SK-MEL-5 (cell line): ENCODE measurements around the gene AHNAK2.

DNA sequence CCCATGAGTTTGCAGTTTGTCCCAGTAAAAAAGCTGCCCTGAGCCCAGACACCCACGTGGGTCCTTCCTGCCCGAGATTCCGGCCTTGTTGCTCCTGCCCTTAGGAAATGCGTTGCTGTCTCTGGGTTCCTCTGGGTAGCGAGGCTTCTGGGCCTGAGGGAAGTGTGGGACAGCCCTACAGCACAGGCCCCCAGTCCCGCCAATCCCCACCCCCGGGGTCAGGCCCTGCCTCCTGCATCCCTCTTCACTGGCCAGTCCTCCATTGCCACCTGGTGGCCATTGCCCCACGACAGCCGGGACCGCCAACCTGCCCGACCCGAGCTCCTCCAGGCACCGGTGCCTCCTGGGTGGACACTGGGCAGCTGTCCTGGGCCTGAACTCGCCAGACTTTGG lies 15.6 kb upstream of the C14orf180 start:
RAMPAGE:
- cytosol, long total RNA = no peak
- long total RNA = no peak
- nucleus, long total RNA = no peak

RAMPAGE:
- cytosol, long total RNA = no peak
- long total RNA = no peak
- nucleus, long total RNA = no peak
Measured at GRCh38 chr14:104577022-104577400, 2.6 kb upstream of the C14orf180 start.

RAMPAGE:
- cytosol, long total RNA = no peak
- long total RNA = no peak
- nucleus, long total RNA = no peak
Measured at GRCh38 chr14:104586134-104586428, 6.5 kb downstream of the C14orf180 start.

RAMPAGE:
- cytosol, long total RNA = no peak
- long total RNA = no peak
- nucleus, long total RNA = no peak
Measured at GRCh38 chr14:104666081-104666761, 23.2 kb upstream of the INF2 start.

RAMPAGE:
- cytosol, long total RNA = no peak
- long total RNA = no peak
- nucleus, long total RNA = no peak
Measured at GRCh38 chr14:104725976-104727043, 2.3 kb downstream of the ADSS1 start.

DNA sequence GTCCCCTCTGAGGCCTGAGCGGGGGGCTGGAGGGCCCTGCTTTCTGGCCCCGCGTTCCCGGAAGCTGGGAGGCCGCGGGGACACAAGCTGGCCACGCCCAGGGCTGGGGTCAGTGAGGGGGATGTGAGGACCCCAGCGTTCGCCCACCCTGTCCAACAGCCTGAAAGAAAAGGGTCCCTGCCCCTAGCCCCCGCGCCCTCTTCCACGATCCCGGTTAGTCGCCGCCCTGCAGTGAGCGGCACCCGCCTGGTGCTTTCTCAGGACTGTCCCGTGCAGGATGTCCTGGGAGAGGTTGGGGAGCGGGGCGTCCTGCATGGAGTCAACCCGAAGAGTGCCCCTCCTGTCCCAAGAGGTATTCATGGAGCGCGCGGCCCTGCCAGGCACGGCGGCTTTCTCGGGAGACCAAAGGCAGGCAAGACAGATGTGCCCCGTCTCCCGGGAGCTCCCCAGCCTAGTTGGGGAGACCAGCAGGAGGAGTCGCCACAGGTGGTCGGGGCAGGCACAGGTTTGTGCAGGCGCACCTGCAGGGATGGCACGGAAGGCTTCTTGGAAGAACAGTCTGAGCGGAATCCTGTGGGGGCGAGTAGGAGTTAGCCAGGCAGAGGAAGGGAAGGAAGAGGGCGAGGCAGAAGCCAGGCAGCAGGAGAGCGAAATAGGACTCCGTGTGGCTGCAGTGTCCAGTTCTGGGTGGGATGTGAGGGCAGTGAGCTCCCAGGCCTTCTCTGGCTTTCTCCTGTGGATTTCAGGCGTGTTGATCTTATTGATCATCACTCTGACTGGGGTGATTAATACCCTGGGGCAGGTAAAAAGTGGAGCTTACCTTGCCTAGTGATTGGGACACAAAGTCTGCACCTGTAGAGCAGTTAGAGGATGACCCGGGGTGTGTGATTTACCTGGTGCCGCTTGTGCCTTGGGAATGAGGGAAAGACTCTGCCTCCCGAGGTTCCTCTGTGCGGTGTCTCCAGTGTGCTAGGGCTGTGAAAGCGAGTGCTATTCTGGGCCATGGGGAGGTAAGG lies 745 bp downstream of the SIVA1 start:
RAMPAGE:
- cytosol, long total RNA = no peak
- long total RNA = no peak
- nucleus, long total RNA = no peak

GRCh38 chr14:104766830-104767048 lies 13.8 kb downstream of the SIVA1 start:
RAMPAGE:
- cytosol, long total RNA = no peak
- long total RNA = no peak
- nucleus, long total RNA = no peak

DNA sequence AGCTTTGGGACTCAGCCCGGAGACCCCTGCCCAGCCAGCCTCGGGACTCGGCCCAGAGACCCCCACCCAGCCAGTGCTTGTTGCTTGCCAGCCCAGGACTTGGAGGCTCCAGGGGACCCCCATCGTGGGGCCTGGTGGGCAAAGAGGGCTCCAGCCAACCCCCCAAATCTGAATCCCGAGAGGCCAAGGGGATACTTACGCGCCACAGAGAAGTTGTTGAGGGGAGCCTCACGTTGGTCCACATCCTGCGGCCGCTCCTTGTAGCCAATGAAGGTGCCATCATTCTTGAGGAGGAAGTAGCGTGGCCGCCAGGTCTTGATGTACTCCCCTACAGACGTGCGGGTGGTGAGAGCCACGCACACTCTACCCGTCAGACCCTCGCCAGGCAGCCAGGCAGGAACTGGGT lies 15.7 kb downstream of the AKT1 start:
RAMPAGE:
- cytosol, long total RNA = no peak
- long total RNA = no peak
- nucleus, long total RNA = no peak

RAMPAGE:
- cytosol, long total RNA = no peak
- long total RNA = no peak
- nucleus, long total RNA = no peak
Measured at GRCh38 chr14:104801207-104801368, 187 bp downstream of the ZBTB42 start.

DNA sequence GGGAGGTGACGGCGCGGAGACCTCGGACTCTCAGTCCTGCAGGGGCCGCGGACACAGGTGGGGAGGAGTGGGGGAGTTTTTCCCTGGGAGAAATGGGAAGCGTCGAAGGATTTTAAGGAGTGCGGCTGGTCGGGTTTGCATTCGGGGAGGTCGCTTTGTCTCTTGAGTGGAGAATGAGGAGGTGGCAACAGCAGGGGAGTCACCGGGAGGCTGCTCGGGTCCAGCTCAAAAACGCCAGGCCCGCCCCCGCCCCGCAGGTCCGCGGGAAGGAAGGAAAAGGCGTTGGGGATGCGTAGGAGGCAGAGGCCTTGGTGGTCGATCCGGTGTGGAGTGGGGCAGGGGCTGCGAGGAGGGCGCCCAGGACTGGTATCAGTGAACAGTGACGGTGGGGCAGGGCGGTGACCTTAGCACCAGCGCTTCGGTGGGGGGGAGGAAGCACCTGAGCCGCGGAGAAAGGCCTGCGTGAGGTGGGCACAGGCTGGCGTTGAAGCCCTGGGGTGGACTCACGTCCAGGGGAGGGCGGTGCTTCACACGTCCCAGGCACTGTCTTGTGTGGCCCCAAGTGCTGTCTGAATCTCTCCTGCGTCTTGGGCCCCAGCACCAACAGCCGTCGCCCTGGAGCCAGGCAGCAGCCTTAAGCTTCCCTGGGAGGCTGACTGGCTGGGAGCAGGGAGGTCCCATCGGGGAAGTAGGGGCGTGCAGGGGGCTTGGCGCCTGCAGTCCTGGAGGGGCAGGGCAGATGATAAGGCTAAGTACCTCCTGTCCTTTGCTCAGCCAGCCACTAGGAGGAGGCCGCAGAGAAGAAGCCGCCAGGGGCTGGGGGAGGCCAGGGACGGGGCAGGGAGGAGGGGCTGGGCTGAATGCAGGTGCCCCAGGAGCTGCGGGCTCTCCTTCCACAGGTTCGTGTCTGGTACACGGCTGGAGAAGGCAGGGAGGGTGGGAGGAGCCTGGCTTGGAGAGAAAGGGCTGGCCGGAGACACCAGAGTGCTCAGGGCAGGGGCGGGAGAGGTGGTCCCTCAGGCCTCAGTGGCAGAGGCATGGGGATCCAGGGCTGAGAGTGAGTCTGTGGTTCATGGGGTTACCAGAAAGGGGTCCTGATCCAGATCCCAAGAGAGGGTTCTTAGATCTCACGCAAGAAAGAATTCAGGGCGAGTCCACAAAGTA lies 26.5 kb downstream of the ZBTB42 start:
RAMPAGE:
- cytosol, long total RNA = no peak
- long total RNA = no peak
- nucleus, long total RNA = no peak

DNA sequence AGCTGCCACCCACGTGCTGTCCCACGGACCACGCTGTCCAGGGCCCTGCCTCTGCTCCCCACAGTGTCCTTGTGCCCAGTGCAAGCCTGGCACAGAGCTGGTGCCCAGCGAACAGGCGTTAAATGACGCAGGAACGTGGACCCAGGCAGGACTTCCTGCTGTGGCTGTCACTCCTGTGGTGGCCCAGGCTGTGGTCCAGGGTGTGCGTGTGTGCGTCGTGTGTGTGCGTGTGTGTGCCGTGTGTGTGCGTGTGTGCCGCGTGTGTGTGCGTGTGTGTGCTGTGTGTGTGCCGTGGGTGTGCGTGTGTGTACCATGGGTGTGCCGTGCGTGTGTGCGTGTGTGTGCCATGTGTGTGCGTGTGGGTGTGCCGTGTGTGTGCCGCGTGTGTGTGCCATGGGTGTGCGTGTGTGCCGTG lies 6.8 kb downstream of the CEP170B start:
RAMPAGE:
- cytosol, long total RNA = no peak
- long total RNA = no peak
- nucleus, long total RNA = no peak

DNA sequence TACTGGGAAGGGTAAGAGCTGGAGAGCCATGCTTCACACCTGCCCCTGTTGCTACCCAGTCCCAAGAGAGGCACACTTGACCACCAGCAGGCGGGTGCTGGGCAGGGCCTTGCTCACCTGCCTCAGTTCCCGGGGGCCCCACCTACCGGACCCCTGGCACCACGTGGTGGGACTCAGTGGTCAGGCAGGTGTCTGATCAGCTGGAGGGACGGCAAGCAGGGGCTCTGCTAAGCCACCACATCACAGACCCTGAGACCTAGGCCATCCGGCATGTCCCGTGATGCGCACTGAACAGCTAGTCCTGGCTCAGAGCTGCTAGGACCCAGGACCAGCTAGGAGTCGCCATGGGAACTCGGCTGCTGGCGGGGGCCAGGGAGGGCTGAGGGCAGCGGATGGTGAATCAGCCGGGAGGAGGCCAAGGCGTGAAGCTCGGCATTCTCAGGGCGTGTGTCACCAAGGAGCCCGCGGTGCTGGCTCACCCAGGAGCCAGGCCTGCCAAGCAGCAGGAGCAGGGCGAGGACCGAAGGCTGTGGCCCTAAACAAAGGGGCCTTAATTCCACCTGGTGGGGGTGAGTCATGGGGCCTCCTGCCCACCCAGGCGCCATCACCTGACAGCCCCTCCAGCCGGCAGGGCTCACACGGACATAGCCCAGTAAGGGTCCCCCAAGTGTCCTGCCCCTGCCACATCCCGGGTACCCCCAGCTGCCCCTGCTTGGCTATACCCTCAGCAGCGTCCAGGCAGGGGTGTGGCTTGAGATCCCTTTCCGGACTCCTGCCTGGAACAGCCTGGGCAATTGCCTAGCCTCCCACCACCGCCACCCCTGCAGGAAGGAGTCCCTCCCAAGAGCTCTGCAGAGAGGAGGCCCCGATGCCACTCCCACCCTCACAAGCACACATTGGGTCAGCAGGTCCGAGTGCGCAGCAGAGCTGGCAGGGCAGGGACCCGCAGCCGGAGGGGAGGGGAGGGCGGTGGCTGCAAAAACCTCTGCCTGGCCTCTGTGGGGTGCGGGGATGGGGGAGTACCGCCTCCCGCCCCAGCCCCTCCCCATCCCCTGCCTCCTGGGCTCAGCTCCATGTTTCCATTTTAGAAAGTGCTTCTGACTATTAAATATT lies 4.9 kb downstream of the AHNAK2 start:
RAMPAGE:
- cytosol, long total RNA = no peak
- long total RNA = no peak
- nucleus, long total RNA = no peak

GRCh38 chr14:104976092-104976820 lies 1.9 kb downstream of the AHNAK2 start:
RAMPAGE:
- cytosol, long total RNA = no peak
- long total RNA = no peak
- nucleus, long total RNA = no peak

RAMPAGE:
- cytosol, long total RNA = no peak
- long total RNA = no peak
- nucleus, long total RNA = no peak
Measured at GRCh38 chr14:104977720-104978917, at the start of gene AHNAK2. Gene AHNAK2, minus strand, starts transcription at chr14:104978374.

DNA sequence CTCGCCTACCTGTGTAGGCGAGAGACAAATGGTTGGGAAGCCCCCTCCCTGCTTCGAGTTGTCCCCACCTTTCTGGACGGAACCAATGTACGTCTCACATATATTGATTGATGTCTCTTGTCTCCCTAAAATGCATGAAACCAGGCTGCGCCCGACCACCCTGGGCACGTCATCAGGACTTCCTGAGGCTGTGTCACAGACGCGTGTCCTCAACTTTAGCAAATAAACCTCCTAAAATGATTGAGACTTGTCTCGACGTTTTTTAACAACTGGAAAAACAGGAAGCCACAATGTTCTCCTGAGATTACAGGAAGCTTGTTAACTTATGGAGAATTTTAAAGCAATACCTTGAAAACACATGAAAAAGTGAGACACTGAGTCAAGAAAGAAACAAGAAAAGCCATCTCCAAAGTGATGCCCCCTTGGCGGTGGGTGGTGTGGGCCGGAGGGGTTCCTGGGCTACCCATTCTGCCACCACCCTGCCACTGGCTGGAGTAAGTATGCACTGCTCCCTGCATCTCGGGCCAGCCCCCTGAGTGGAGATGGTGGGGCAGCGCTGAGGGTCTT lies 5.6 kb downstream of the GPR132 start:
RAMPAGE:
- cytosol, long total RNA = no peak
- long total RNA = no peak
- nucleus, long total RNA = no peak

DNA sequence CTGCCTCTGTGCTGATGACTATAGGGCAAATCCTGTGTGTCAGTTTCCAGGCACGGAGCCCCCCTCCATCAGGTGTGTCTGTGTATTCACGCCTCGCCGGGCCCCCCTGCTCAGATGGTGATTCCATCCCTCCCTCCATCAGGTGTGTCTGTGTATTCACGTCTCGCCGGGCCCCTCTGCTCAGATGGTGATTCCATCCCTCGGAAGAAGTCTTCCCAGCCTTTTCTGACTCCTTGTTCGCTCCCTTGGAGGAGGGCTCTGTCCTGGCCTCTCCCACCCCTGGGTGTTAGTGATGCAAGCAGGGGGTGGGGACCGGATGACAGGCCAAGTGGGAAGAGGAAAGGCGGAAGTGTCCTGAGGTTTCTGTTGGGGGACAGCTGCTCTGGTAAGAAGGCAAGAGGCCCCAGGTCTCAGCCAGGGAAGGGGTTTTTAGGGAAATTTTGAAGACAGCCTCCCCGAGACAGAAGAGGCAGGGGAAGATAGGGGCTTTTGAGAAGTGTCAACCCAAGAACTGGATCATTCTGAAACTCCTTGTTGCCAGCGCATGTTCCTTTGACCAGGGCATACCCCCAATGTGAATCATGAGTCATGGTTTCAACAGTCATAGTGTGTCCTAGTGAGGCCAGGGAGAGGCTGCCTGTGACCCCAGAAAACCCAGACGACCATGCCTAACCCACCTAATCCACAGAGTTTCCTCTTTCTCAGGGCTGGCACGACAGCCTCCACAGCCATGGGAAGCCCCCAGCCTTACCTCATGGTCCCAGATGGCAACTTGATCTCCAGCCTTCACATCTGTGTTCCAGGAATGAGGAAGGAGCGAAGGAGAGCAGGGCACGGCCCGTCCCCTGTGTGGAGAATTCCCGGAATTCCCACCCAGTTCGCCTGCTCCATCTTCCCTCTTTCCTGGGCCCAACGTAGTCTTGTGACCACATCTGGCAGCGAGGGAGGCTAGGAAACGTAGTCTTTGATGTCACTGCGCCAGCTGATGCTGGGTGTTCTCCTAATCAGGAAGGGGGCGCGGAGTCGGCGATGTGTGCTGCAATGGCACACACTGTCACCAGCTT lies 4.8 kb upstream of the GPR132 start:
RAMPAGE:
- cytosol, long total RNA = no peak
- long total RNA = no peak
- nucleus, long total RNA = no peak

RAMPAGE:
- cytosol, long total RNA = no peak
- long total RNA = no peak
- nucleus, long total RNA = no peak
Measured at GRCh38 chr14:105092200-105092981, 27.2 kb upstream of the GPR132 start.

GRCh38 chr14:105092982-105093722 lies 27.9 kb upstream of the GPR132 start:
RAMPAGE:
- cytosol, long total RNA = no peak
- long total RNA = no peak
- nucleus, long total RNA = no peak

RAMPAGE:
- cytosol, long total RNA = no peak
- long total RNA = no peak
- nucleus, long total RNA = no peak
Measured at GRCh38 chr14:105108436-105108718, 43.1 kb upstream of the GPR132 start.

RAMPAGE:
- cytosol, long total RNA = no peak
- long total RNA = no peak
- nucleus, long total RNA = no peak
Measured at GRCh38 chr14:105175989-105176518, 5.1 kb downstream of the NUDT14 start.